ENCODE measurements around a stretch of chr2.

GRCh38 chr2:3459454-3460034, 59.8 kb downstream of the ADI1 start:
- PRO-cap, 3 experiments: peak in 1 of 3 experiments; most common plus-strand start chr2:3459719 (in 1); most common minus-strand start chr2:3459773 (in 1)
- RAMPAGE, long total RNA, 2 experiments: no peak in any of the 2 experiments
- RRBS: 84% methylated on average over 4 of the region's 19 CpGs

DNA sequence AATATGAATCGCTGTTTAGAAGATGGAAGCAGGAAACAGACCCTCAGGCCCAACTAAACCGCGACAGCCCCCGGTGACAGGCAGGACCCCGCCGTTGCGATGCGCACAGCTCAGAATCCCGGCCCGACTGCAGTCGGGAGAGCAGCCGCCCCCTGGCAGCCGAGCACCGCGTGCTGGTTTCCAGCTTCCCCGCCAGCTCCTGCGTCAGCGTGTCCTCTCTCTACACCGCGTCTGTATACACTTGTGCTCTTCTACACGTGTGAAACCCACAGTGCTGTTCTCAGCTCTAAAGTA, 54.1 kb downstream of the ADI1 start:
- PRO-cap, 3 experiments: no peak in any of the 3 experiments
- RAMPAGE, long total RNA, 2 experiments: no peak in any of the 2 experiments
- RRBS: 94% methylated on average over 6 of the region's 21 CpGs

- PRO-cap, 3 experiments: no peak in any of the 3 experiments
- RAMPAGE, long total RNA, 2 experiments: no peak in any of the 2 experiments
- RRBS: no CpG with 5 or more reads among the region's 7 CpGs
Observed at GRCh38 chr2:3519872-3520238, 524 bp upstream of the ADI1 start.

GRCh38 chr2:3626280-3626788, 31.4 kb downstream of the COLEC11 start:
- PRO-cap, 3 experiments: peak in 1 of 3 experiments; most common minus-strand start chr2:3626560 (in 1)
- RAMPAGE, long total RNA, 2 experiments: no peak in any of the 2 experiments
- RRBS: no CpG with 5 or more reads among the region's 10 CpGs

DNA sequence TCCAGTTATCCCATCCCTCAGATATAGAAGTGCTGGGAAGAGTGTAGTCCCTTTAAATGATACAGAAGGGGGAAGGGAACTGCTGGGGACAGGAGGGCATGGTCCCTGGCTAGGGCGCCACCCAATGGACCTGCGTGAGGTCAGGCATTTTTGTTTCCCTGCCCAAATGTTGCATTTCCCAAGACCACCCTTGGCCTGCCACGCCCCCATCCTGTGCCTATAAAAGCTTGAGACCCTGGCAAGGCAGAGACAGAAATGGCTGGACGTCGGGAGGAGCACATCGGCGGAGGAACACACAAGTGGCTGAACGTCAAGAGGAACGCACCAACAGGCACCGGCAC, 35.8 kb downstream of the DCDC2C start:
- PRO-cap, 3 experiments: peak in 3 of 3 experiments; most common plus-strand start position 252 of the sequence (in 3)
- RAMPAGE, long total RNA, 2 experiments: start-site peak on the plus strand in 1 of 2 experiments, centred at position 238 of the sequence, 19 reads per replicate
- RRBS: no CpG with 5 or more reads among the region's 10 CpGs

GRCh38 chr2:5938490-5938784, 246.3 kb downstream of the SOX11 start:
- PRO-cap, 3 experiments: no peak in any of the 3 experiments
- RAMPAGE, long total RNA, 2 experiments: no peak in any of the 2 experiments
- RRBS: no CpG with 5 or more reads among the region's 8 CpGs

- PRO-cap, 3 experiments: peak in 2 of 3 experiments; most common plus-strand start chr2:6476506 (in 2)
- RAMPAGE, long total RNA, 2 experiments: no peak in any of the 2 experiments
- RRBS: no CpG with 5 or more reads among the region's 2 CpGs
Observed at GRCh38 chr2:6476309-6476590, 389.5 kb downstream of the CMPK2 start.

- PRO-cap, 3 experiments: no peak in any of the 3 experiments
- RAMPAGE, long total RNA, 2 experiments: no peak in any of the 2 experiments
- RRBS: no CpG with 5 or more reads among the region's 11 CpGs
Observed at GRCh38 chr2:6812998-6813611, 52.6 kb downstream of the CMPK2 start.

DNA sequence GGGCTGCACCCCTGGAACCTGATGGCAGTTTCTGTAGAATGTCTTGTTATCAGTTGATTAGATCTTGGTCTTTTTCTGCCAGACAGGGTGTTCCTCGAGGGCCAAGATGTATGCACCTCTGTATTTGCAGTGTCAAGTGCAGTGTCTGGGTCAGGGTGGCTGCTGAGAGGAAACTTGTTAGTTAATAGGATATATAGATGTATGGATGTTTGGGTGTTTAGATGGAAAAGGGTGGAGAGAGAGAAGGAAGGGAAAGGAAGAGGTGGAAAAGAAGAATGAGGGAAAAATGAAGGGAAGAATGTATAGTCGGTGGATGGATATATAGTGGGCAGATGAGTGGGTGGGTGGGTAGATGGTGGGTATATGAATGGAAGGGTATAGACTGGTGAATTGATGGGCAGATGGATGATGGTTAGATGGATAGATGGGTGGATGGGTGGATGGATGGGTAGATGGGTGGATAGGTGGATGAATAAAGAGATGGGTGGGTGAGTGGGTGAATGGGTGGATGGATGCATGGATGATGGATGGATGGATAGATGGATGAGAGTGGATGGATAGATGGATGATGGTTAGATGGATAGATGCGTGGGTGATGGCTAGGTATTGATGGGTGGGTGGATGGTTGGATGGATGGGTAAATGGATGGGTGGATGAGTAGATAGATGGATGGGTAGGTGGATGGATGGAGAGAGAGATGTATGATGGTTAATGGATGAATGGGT, 121.3 kb downstream of the RNF144A start:
- PRO-cap, 3 experiments: no peak in any of the 3 experiments
- RAMPAGE, long total RNA, 2 experiments: no peak in any of the 2 experiments
- RRBS: no CpG with 5 or more reads among the region's 3 CpGs

- PRO-cap, 3 experiments: no peak in any of the 3 experiments
- RAMPAGE, long total RNA, 2 experiments: no peak in any of the 2 experiments
- RRBS: no CpG with 5 or more reads among the region's 4 CpGs
Observed at GRCh38 chr2:7057915-7058578, 140.8 kb downstream of the RNF144A start.

DNA sequence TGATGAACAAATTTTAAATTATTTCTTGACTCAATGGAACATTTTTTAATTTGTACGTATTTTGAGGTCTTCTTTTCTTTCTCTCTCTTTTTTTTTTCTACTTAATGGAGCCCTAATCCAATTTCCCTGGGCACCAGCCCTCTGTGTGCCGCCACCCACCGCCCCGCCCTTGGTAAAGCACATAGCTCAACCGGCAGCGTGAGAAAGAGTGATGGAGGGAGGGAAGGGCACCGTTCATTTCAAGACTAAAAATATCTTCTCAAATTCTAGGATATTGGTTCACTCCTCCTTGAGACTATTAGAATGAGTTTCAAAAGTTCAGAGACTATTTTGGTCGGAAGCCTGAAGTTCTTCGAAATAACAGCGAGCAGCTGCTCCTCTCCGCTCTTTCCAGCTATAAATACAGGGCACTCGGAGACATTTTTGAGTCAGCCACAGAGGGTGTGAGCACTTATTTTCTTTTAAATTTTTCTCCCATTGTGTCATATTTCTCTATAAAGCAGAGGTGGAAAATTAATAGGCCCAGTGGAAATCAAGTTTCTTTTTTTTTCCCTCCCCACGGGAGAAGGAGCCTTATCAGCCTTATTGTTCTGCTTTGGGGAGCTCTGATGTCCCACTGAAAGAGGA, 731.7 kb upstream of the ID2 start:
- PRO-cap, 3 experiments: no peak in any of the 3 experiments
- RAMPAGE, long total RNA, 2 experiments: no peak in any of the 2 experiments
- RRBS: no CpG with 5 or more reads among the region's 13 CpGs

DNA sequence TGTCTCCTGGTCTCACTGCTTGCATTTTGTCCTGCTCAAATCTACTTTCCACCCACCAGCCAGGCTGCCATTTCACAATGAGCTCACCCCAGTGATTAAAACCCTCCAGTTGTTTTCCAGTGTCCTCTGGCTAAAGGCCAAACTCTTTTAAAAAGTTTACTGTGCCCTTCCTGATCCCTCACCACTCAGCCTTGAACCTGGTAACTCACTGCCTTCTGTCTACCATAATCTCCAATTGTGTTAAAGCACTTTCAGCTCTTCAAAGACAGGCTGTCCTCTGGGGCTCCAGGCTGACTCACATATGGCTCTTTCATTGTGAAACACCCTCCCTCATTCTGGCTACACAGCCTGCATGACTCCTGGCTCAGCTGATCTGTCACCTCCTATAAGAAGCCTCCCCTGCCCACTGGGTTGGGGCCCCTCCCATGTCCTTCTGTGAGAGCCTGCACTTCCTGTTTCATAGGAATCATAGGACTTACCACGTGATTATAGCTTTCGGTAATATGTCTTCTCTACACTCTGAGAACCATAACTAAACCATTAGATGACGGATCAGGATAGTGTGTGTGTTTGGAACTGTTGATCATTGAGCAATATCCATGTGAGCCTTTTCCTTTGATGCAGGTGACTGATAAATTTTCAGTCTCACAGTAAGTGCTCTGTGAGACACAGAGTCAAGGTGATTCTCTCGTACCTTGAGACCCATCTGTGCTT, 590.9 kb upstream of the ID2 start:
- PRO-cap, 3 experiments: no peak in any of the 3 experiments
- RAMPAGE, long total RNA, 2 experiments: no peak in any of the 2 experiments
- RRBS: no CpG with 5 or more reads among the region's 4 CpGs

- PRO-cap, 3 experiments: no peak in any of the 3 experiments
- RAMPAGE, long total RNA, 2 experiments: no peak in any of the 2 experiments
- RRBS: 35% methylated on average over 4 of the region's 9 CpGs
Observed at GRCh38 chr2:8135223-8135731, 546.6 kb upstream of the ID2 start.

DNA sequence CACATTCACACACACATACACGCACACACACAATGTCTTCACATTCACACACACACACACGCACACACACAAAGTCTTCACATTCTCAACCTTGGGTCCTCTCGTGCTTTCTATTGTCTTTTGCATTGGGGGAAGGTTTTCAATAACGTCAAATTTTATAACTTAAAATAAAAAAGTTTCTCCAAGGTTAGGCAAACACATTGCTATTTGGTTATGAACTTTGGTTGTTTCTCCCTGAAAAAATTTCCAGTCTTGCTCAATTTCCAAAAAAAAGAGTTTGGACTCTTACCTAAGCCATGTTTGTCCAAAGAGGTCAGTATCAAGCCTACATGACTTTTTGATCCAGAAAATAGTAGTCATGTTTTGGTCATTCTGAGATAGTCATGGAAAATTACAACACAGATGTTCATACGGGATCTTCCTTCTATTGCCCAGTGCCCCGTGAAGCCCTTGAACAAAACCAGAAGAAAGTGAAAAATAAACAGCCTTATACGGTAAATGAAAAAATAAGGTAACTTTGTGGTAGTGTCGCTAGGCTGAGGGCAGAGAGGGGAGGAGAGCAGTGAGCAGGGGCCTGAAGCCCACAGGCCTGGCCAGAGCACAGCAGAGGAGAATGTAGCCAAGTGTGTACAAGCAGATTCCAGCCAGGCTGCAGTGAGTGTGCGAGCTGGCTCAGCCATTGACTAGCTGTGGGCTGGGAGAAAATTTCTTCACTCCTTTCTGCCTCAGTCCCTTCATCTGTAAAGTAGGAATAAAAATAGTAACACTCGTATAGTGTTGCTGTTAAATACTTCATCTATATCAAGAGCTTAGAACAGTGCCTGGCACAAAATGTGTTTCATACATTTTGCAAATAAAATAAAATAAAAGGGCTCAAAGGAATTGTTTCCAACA, 542.6 kb upstream of the ID2 start:
- PRO-cap, 3 experiments: no peak in any of the 3 experiments
- RAMPAGE, long total RNA, 2 experiments: no peak in any of the 2 experiments
- RRBS: no CpG with 5 or more reads among the region's 10 CpGs

GRCh38 chr2:8193482-8194777, 487.9 kb upstream of the ID2 start:
- PRO-cap, 3 experiments: no peak in any of the 3 experiments
- RAMPAGE, long total RNA, 2 experiments: no peak in any of the 2 experiments
- RRBS: no CpG with 5 or more reads among the region's 21 CpGs

DNA sequence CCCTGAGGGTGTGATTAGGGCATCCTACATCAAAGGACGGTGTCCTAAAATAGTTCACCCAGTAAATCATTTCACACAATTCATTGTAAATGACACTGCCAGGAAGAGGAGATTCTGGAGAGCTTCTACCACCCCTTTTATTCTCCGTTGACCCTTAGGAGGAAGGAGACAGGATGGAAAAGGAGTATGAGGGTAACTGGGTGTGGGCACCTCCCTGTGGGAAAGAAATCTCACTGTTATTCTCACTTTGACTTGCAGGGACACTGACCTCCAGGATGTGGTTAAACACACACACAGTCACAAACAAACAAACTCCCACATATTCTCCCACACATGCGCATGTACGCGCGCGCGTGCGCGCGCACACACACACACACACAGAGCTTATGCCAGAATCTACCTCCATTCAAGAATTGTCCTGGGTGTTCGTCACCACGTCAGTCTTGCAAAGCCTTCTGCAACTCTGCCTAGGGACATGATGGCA, 256.4 kb upstream of the ID2 start:
- PRO-cap, 3 experiments: no peak in any of the 3 experiments
- RAMPAGE, long total RNA, 2 experiments: no peak in any of the 2 experiments
- RRBS: no CpG with 5 or more reads among the region's 13 CpGs

GRCh38 chr2:8627763-8628098, 54.1 kb upstream of the ID2 start:
- PRO-cap, 3 experiments: no peak in any of the 3 experiments
- RAMPAGE, long total RNA, 2 experiments: no peak in any of the 2 experiments
- RRBS: 90% methylated on average over 6 of the region's 13 CpGs

GRCh38 chr2:8645052-8645446, 36.8 kb upstream of the ID2 start:
- PRO-cap, 3 experiments: peak in 2 of 3 experiments; most common plus-strand start chr2:8645370 (in 2); most common minus-strand start chr2:8645126 (in 1)
- RAMPAGE, long total RNA, 2 experiments: no peak in any of the 2 experiments
- RRBS: 14% methylated on average over 4 of the region's 24 CpGs

DNA sequence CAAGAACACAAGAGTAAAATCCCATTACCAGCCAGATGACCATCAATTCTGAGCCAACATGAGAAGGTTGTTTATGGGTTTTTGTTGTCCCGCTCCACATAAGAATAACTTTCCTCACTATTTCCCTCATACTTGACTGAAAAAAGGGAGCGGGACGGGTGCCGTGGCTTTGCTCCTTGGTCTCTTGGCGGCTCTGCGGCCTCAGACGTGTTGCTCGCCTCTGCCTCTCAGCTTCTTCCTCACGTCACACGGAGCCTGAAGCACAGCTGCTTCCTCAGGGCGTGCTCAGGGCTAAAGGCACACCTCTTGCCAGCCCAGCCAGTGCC, 17.9 kb upstream of the ID2 start:
- PRO-cap, 3 experiments: no peak in any of the 3 experiments
- RAMPAGE, long total RNA, 2 experiments: no peak in any of the 2 experiments
- RRBS: no CpG with 5 or more reads among the region's 11 CpGs

GRCh38 chr2:8681718-8681986, 204 bp upstream of the ID2 start:
- PRO-cap, 3 experiments: peak in 3 of 3 experiments; most common minus-strand start chr2:8681824 (in 1)
- RAMPAGE, long total RNA, 2 experiments: no peak in any of the 2 experiments
- RRBS: no CpG with 5 or more reads among the region's 27 CpGs